Progenitor cell of endocrine pancreas (in vitro differentiated cells): ENCODE results near the gene TTN.

GRCh38 chr2:177151129-177151658 is 61.4 kb upstream of the HNRNPA3 start:
- PRO-cap: no peak

- PRO-cap: no peak
These were observed 47.5 kb upstream of the HNRNPA3 start for GRCh38 chr2:177164960-177165692.

- PRO-cap: bidirectional peak, plus-strand start at chr2:177211986, minus-strand start at chr2:177212036; bidirectional peak, plus-strand start at chr2:177212153, minus-strand start at chr2:177212133; bidirectional peak, plus-strand start at chr2:177212760, minus-strand start at chr2:177212411
These were observed 889 bp upstream of the HNRNPA3 start for GRCh38 chr2:177211293-177212517.

- PRO-cap: no peak
These were observed 7.8 kb downstream of the HNRNPA3 start for GRCh38 chr2:177220032-177221119.

GRCh38 chr2:177221120-177222067 is 8.8 kb downstream of the HNRNPA3 start:
- PRO-cap: no peak

- PRO-cap: no peak
These were observed 15.5 kb downstream of the NFE2L2 start for GRCh38 chr2:177248488-177249874.

GRCh38 chr2:177257775-177258868 is 6.4 kb downstream of the NFE2L2 start:
- PRO-cap: no peak

DNA sequence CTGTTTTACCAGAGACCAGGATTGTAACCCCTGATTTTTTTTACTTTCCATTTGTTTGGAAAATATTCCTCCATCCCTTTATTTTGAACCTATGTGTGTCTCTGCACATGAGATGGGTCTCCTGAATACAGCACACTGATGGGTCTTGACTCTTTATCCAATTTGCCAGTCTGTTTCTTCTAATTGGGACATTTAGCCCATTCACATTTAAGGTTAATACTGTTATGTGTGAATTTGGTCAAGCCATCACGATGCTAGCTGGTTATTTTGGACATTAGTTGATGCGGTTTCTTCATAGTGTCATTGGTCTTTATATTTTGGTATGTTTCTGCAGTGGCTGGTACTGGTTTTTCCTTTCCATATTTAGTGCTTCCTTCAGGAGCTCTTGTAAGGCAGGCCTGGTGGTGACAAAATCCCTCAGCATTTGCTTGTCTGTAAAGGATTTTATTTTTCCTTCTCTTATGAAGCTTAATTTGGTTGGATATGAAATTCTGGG is 20.5 kb upstream of the AGPS start:
- PRO-cap: no peak

GRCh38 chr2:177396126-177396813 is 3.7 kb downstream of the AGPS start:
- PRO-cap: no peak

- PRO-cap: no peak
These were observed 72.0 kb downstream of the PRKRA start for GRCh38 chr2:178378874-178379480.

- PRO-cap: no peak
These were observed 13.3 kb downstream of the PRKRA start for GRCh38 chr2:178437507-178438215.

GRCh38 chr2:178665055-178665557 is 142.1 kb downstream of the TTN start:
- PRO-cap: no peak

DNA sequence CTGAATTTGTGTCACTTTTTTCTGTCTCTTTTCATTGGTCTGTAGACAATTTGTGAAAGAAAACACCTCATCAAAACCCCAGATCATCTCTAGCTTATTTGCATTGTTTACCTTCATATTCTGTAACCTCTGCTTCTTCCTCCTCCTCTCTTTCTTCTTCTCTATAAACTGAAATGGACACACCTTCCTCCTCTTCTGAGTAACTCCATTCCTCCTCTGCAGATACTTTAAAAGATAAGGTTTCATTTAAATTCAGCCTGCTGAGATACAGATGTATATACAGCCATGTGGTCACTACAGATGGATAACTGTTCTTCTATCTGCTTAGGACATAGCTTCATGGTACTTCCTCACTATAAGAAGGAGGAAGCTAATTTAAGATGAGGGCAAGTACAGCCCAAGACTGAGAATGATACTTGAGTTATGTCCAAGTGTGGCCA is 119.2 kb downstream of the TTN start:
- PRO-cap: no peak

DNA sequence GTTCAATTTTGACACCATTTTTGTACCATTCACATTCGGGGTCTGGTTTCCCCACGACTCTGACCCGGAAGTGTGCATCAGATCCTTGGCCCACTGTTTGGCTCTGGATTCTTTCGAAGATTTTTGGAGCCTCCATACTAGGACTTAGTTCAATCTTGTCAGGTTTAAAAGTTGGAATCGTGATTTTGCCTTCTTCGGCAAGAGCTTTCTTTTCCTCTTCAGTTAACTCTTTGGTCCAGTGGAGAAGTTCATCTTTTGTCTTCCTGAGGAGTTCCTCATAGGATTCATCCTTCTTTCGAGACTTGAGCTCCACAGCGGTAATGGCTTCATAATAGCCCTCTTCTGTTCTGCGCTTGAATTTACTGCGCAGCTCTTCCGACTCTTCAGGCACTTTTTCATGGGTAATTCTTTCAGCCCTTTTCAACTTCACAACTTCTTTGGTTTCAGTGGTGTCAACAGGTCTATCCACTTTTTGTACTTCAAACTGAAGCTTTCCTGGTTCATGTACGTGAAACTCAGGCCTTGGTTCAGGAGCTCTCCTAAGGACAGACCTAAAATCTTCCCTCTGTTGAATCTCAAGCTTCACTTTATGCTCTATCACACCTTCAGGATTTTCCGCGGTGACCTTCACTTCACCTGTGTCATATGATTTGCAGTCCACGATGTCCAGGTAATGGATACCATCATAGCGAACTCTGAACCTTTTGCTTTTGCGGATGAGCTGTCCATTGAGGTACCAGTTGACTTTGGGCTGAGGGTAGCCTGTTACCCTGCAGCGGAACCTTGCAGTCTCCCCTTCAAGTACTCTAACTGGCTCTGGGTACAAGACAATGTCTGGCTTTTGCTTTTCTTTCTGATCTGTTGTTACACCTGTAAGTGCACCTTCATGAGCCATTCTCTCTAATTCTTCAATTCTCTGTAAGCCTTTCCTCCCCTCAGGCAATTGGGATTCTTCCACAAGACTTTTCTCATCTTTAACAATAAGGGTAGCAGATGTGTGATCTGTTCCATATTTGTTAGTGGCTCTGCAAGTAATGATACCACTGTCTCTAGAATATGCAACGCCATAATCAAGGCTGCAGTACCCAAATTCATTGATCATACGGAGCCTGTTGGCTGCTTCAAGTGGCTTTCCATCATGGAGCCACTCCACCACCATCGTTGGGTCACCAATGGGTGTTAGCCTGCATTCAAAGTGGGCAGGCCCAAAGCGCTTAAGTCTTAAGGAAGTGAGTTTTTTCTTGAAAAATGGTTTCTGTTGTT is 31.3 kb downstream of the TTN start:
- PRO-cap: no peak

DNA sequence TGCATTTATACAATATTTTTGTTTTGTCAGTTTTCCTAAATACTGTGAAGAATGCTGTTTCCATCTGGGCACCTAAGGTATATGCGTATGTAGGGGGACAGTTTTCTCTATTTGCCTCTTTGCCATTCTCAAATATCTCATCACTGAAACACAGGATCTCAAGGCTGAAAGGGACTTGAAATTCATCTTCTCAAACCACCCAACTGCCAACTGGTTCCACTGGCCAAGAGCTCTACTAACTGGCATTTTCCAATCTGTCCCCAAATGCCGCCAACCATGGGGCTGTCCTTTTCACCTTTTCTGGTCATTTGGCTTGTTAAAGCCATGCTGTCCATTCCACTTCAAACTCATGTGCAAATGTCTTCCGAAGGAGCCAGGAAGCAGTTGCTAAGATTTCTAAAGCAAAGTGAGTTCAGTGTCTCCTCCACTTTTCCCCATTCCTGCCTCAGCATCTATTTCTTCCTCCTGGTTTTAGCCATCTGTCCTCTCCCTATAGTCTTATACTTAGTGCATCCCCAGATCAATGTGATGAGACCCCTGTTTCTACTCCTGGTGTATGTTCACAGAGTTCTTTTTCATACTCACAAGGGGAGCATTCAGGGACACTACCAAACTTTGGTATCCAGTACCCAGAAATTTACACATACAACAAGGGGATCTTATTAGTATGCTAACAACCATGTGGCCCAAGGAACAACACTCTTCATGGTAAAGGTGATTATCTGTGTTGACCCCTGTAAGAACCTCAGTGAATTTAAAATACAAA is 14.4 kb downstream of the TTN start:
- PRO-cap: no peak

GRCh38 chr2:178807011-178808089 is at the start of gene TTN:
Gene TTN (minus strand): TSS chr2:178807423.
- PRO-cap: no peak

DNA sequence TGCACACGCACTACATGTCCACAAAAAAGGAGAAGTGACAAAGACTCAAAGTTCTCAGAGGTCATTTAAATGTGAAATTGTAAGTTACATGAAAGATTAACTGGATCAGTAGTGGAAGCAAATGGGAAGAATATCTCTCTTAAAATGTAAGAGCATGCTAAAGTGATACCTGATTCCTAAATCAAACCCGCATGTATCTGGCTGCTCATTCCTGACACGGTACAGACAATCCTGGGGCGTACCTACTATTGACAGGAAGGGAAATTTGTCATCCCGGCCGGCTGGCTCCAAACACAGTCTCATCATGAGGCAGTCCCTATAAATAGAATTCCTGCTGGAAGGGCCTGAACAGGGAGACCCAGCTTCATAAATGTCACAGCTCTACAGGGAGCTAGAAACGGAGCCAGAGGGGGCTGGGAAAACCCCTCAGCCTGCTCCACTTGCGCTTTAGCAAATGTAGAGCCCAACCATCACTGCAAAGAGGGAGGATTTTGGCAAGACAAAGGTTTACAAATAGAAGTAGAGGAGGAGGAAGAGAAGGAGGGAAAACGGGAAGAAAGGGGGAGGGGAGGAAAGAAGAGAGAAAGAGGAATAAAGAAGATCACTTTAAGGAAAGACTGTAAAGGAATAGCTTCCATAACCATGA is 56.6 kb upstream of the TTN start:
- PRO-cap: no peak

- PRO-cap: no peak
These were observed 89.9 kb upstream of the CCDC141 start for GRCh38 chr2:179139690-179140411.

- PRO-cap: no peak
These were observed 44.0 kb downstream of the SESTD1 start for GRCh38 chr2:179220510-179221059.

DNA sequence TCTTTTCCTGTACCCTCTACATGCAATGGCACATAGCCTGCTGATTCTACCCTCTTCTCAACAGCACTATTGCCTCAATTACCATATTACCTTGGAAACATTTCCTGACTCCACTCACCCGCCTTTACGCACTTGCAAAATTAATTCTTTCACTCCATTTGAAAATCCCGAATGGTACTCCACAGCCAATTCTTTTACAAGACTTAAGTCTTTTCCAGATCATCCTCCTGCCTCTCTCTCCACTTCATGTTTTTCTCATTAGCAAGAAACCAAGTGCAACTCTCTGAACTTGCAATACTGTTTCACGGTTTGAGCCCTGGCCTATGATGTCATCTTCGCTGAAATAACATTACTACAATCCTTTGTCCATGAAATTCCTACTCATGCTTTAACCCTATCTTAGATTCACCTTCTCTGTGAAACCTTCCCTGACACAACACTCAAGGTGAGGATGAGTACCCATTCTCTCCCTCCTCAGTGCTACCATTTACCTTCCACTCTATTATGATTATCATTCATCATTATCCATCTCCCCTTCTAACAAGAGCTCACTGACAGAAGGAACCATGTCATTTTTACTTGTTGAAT is 29.0 kb downstream of the SESTD1 start:
- PRO-cap: no peak